Camera-type eye (tissue), 1 donor: ENCODE measurements around a stretch of chr1.

GRCh38 chr1:62732242-62732699 lies 44.1 kb upstream of the DOCK7 start:
- RAMPAGE, long total RNA = no peak

DNA sequence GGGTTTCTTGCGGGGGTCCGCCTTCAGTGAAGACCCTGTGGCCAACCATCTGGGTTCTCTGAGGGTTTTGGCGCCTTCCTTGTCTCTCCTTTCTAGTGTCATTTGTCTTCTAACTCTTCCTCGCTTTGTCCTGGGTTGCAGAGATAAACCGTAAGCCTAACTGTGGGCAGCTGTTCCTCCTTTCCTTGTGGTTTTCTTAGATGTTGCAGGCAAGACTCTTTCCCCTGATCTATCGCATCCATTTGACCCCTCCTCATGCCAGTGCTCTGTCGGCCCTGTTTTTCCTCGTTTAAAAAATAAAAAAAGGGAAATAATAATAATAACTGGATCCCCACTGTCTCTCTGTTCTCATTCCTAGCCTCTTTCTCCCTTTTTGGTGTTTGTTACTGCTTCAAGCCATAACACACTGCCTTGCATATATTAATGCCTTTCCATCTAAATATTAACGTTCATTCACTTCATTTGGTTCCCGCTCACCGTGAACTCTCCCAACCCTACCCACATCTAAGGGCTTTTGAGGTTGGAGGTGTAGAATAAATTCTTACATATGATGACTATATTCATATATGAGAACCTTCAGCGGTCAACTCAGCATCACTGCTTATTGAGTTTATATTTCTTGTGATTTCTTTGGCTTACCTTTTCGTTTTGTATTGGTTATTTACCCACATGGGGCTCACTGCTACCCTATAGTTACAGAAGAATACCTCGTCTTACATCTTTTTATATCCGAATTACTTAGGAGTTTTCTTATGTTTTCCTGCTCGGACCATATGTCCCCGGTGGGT lies 606 bp downstream of the ATG4C start:
- RAMPAGE, long total RNA = no peak

DNA sequence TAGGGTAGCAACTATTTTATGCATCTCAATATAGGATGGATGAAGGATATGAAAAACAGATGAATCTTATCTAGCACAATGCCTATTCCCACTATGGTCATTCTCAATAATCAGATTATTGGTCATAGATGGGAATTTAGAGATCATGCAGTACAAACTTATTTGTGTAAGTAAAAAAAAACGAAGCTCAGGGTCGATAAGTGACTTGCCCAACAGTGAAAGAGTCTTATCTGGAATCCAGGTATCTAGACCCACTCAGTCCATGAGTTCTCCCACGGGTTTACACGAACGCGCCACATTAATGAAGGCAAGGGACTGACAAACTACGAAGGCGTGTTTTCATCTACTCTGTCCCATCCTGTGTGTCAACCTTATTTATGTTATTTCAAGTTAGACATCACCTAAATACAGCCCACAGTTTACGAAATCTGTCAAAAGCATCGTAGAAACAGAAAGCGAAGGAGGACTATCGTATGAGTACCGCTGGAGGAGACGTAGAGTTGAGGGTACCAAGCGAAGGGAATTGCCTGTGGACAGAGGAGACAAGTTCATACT lies 475 bp downstream of the ITGB3BP start:
- RAMPAGE, long total RNA = no peak

DNA sequence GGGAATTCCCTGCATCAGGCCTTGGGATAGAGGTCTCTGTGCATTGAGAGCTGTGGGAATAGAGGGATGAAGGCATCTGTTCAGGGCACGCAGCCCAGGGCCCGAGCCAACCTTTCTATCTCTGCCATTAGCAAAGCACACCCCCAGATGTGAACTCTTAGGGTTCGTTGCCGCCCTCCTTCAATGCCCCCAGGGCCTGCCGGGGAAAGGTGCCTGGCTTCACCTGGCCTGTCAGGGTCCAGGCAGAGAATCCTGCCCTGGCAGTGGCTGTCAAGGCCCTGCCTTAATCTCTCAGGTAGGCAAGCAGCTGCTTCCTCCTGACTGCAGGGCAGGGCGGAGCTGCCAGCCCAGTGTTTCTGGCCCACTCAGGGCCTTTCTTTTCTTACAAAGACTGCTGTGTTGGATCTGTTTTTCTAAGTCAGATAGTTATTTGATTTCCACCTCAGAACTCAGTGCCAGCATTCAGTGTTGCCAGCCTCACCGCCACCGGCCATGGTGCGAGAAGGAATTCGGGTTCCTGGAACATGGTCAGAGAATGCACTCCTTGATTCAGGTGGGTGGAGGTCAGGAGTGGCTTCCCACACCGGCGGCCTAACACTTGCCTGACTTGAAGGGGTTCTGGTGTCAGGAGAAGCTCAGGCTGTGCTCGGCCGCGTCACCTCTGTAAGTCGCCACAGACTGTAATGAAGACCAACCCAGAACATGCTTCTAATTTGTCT lies 76.2 kb downstream of the PGM1 start:
- RAMPAGE, long total RNA = no peak

GRCh38 chr1:63912591-63912973 lies 138.8 kb downstream of the ROR1 start:
- RAMPAGE, long total RNA = no peak

GRCh38 chr1:64837871-64838171 lies 92.9 kb downstream of the RAVER2 start:
- RAMPAGE, long total RNA = no peak

GRCh38 chr1:64846532-64847126 lies 101.8 kb downstream of the RAVER2 start:
- RAMPAGE, long total RNA = no peak

DNA sequence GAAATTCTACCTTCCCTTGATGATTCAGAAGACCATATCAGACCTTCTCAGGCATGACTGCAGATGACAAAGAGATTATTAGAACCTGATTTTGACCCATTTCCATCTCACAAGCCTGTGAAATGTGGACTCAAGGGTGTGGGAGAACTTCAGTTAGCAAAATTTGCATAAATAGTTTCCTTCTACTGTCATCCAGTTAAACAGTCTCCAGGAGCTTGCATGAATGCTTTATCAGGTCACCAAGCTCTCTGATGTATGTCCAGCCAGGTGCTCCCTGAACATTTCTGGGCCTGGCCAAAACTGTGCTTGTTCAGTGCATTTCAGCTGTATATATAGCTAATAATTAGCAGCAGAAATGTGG lies 67.8 kb downstream of the JAK1 start:
- RAMPAGE, long total RNA = no peak

- RAMPAGE, long total RNA = no peak
Measured at GRCh38 chr1:64900609-64901193, 65.6 kb downstream of the JAK1 start.

DNA sequence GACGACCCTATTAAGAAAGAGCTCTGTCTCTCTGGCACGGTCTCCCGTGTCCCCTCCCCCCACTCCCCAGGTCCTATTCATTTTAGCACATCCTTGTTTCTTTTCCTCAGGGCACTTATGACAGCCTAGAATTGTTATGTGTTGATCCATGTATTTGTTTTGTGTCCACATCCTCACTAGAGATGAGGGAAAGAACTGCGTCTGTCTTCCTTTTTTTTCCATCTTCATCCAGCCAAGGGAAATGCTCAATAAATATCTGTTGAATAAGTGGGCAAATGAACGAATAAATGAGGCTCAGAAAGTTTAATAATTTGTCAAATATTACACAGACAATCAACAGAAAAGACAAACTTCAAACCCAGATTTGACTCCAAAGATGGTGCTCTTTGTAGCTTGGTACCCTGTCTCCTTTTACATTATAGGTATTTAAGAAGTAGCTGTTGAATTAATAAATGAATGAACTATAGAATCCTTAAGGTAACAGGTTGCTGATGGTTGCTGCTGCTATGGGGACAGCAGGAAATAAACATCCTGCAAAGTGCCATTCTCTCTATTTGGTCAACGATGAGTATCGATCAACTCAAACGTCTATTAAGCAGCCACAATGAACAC lies 39.1 kb downstream of the JAK1 start:
- RAMPAGE, long total RNA = no peak

- RAMPAGE, long total RNA = no peak
Measured at GRCh38 chr1:64933066-64934248, 32.9 kb downstream of the JAK1 start.

GRCh38 chr1:64982188-64982556 lies 15.8 kb upstream of the JAK1 start:
- RAMPAGE, long total RNA = no peak

DNA sequence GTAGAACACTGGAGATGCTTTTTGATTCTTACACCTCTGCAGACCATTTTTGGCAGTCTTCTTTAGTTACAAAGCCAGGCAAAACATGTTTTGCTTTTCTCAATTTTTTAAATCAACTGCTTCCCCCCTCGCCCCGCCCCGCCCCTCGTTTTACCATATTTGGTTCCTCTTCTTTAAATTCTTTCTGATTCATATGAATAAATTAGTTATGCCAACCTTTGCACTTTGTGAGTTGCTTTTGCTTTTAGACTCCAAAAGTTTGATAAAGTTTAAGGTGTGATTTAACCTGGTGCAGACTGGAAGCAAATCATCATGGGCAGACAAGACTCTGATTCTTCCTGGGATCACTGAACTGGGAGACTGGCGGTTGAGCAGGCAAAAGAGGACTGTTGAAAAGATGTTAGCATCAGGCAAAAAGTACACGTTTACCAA lies 78.7 kb upstream of the AK4 start:
- RAMPAGE, long total RNA = no peak

GRCh38 chr1:65415760-65416307 lies 4.6 kb upstream of the LEPR start:
- RAMPAGE, long total RNA = no peak

DNA sequence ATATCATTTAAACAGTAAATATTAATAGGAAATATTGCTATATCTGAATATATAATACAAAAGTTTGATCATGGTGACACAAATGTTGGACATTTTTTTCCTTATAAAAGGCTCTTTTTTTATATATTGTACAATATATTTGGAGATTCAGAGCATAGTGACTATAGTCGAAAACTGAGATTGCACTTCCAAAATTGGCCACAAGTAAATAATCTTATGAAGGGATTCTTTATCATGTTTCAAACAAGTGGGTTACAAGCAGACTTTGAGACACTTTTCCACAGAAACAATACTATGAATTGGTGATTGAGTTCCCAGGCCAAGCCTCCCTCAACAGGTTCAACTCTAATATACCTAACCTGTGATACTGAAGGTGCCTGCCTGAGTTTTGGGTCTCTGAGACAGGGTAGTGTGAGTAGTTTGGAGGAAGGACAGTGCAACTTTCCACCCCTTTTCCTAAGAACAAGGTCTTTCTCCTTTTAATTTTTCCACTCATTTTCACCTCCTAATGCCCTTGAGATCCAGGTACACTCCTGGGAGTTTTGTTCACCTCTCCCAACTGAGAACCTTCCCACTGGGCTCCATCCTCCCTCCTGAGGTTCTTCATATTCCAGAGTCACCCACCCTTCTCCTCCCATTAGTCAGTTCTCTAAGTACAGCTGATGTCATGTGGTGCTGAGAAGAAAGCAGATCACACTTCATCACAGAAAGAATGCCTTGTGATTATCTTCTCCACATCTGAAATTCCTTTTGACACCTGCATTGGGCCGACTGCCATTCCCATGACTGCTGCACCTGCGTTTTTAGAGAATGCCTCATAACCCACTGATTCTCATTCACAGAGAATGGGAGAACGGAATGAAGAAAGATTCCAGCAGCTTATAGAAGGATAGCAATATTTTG lies 14.0 kb downstream of the LEPR start:
- RAMPAGE, long total RNA = no peak

GRCh38 chr1:65527526-65528281 lies 107.2 kb downstream of the LEPR start:
- RAMPAGE, long total RNA = no peak

DNA sequence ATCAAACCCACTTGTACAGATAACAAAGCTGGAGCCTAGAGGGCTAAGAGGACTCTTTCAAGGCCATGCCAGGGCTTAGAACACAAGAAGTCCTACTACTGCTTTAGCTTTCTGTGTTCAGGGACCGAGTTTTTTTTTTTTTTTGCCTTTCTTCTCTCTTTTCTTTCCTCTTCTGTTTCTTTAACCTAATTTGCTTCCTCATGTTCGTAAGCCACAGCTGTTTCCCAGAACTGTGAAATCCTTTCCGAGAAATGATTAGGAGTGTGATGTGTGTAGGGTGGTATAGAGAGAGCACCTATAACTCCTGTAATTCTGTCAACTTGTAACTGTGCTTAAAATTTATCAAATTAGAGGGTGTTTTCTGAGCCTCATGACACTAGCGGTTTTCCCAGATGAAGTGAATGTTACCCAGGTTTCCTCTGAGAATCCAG lies 259.7 kb downstream of the PDE4B start:
- RAMPAGE, long total RNA = no peak

DNA sequence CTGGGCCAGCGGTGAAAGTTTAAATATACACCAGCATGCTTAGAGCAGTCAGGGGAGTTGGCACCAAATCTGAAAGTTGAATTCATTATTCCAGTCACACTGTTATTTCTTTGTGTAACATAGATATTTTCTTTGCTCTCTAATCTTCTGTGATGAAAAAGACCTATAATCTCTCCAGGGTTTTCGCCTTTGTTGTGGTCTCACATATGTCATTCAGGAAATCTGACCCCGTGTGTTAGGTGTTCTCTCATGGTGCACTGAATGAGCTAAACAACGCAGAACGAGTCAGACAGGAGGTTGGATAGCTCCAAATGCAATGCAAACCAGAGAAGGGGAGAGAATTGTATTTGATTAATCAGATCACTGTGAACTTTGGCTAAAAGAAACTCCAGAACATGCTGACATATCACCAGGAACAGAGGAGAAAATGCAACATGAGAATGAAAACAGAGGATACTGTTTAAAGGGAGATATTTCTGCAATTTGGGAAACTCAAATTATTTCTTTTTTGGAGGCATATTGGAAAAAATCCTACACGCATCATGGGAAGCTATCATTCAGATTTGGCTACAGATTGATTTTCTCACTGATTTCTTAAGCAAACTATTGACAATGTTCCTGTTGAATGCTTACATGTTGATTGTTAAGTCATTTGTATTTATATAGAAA lies 364.5 kb upstream of the SGIP1 start:
- RAMPAGE, long total RNA = no peak

- RAMPAGE, long total RNA = no peak
Measured at GRCh38 chr1:66182870-66183263, 351.1 kb upstream of the SGIP1 start.

DNA sequence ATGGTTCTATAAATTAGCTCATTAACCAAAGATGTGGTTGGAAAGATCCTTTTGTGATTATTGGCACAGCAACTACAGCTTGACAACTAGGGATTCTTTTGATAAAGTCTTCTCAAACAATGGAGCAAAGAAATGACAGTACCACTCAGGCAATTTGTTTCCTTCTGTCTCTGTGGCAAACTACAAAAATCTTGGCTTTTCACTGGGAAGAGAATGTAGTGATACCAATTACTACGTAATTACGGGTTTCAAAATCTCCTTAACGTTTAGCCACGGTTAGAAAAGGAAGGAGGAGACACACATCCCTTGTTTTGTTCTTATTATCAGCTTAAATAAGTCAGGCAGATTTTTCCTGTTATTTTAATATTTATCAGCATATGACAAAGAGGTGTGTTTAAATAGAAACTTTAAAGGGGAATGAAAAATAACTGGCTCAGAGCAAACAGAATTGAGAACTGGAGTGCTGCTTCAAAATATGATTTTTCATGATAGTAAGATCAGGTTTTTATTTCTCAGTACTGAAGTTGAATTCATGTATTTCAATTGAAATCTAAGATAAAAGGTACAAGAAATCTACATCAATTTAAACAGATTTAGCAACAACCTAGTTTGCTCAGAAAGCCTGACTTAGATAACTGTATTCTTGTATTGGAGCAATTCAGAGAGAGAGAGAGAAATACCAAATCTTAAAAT lies 266.3 kb upstream of the SGIP1 start:
- RAMPAGE, long total RNA = no peak